Smooth muscle cell (in vitro differentiated cells): ENCODE measurements around a stretch of chr3.

DNA sequence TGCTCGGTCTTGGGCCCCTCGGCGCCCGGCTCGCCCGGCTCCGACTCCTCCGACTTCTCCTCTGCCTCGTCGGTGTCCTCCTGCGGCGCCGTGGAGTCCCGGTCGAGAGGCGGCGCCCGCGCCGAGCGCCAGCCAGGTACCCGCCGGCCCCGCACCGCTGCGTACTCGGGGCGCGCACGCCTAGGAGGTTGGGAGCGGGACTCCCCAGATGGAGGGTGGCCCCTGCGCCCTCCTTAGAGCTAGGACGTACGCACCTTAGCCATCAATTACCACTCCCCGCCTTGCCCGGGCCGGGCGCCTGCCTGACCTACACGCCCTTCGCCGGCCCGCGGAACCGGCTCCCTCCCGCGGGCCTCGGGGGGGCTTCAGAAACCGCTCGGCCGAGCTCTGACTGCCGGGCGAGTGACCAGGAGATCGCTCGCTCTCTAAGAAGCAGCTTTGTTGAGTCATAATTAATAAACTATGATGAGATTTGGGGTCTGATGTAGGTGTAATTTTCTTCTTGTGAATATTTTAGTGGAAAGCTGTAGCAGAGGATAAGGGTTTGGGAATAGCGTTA is 547 bp downstream of the NFKBIZ start:
- RAMPAGE, long total RNA = no peak

GRCh38 chr3:102114592-102115012 is 265.3 kb downstream of the NFKBIZ start:
- RAMPAGE, long total RNA = no peak

GRCh38 chr3:102124242-102124685 is 274.9 kb downstream of the NFKBIZ start:
- RAMPAGE, long total RNA = no peak

GRCh38 chr3:102179252-102179967 is 255.4 kb upstream of the ZPLD1 start:
- RAMPAGE, long total RNA = no peak

GRCh38 chr3:102195179-102196018 is 239.4 kb upstream of the ZPLD1 start:
- RAMPAGE, long total RNA = no peak

GRCh38 chr3:105195295-105195717 is 171.4 kb upstream of the ALCAM start:
- RAMPAGE, long total RNA = no peak

GRCh38 chr3:105353209-105354444 is 13.1 kb upstream of the ALCAM start:
- RAMPAGE, long total RNA = no peak

- RAMPAGE, long total RNA = no peak
Measured at GRCh38 chr3:105365969-105366306, 771 bp upstream of the ALCAM start.

- RAMPAGE, long total RNA = no peak
Measured at GRCh38 chr3:105368520-105369492, 2.1 kb downstream of the ALCAM start.

- RAMPAGE, long total RNA = no peak
Measured at GRCh38 chr3:105790891-105791663, 77.7 kb downstream of the CBLB start.

GRCh38 chr3:105798736-105799061 is 70.1 kb downstream of the CBLB start:
- RAMPAGE, long total RNA = no peak

GRCh38 chr3:105822582-105823743 is 45.8 kb downstream of the CBLB start:
- RAMPAGE, long total RNA = no peak

- RAMPAGE, long total RNA = no peak
Measured at GRCh38 chr3:105830255-105830702, 38.5 kb downstream of the CBLB start.

DNA sequence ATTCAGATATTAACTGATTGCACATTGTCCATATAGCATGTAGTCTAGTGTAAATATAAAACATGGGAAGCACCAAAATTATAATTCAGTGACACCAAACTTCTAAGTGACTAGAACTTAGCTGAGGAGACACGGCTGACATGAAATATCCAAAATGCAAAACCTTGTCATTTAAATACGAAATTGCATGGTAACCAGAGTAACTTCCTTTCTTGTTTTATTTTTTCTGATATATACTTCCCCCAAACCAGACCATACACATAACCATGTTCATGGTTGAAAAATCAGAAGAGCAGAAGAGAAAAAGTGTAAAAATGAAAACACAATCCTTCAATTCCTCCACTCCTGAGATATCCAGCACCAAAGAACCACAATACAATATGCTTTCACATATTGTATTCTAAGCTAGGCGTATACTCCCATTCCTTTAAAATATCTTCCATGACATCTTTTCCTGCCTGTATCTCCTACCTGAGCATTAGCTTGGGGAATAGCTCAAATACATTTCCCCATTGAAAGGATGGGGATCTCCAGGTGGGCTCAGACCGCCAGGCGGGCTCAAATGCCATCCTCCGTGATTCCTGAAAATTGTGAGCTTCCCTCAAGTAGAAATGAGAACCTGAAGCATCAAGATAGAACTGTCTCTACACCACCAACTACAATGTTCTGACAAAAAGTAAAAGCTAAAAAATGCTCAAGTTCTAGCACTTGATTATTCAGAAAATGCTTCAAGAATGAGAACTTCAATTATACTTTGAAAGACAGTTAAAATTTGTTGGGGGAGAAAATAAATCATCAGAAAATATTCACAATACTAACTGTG is 37.8 kb downstream of the CBLB start:
- RAMPAGE, long total RNA = no peak

DNA sequence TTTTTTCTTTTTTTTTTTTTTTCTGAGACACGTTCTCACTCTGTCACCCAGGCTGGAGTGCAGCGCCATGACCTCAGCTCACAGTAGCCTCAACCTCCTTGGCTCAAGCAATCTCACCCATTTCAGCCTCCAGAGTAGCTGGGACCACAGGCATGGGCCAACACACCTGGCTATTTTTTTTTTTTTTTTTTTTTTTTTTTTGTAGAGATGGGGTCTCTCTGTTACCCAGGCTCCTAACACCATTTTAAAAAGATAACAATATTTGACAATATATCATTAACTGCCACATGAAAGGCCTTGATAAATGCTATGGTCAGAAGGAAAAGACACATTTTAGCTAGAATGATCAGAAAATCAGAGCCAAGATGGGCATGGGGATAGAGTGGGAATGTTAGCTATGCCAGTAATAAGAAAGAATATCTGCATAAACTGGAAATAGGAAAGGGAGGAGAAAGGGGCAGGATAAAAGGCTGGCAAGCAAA is 30.7 kb downstream of the CBLB start:
- RAMPAGE, long total RNA = no peak

DNA sequence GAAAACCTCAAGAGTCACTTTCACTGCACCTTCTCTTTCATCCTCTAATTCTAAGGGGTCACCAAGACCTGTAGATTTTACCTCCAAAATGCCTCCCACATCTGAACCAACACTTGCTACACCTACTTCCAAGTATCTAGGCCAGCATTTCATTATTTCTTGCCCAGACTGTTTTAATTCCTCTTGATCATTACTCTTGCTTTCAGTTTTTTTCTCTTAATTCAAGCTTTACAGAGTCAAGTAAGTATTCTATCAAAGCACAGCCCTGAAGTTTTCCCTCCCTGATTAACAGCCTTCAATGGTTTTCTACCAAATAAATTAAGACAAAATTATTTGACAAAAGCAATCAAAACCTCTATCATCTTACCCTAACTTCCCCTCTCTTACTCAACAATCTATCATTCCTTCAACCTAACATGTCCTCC is 6.4 kb downstream of the CBLB start:
- RAMPAGE, long total RNA = no peak

GRCh38 chr3:106206170-106206569 is 337.4 kb upstream of the CBLB start:
- RAMPAGE, long total RNA = no peak

- RAMPAGE, long total RNA = no peak
Measured at GRCh38 chr3:106839852-106840302, 537.4 kb upstream of the CCDC54 start.

- RAMPAGE, long total RNA = no peak
Measured at GRCh38 chr3:107198339-107199022, 178.8 kb upstream of the CCDC54 start.

DNA sequence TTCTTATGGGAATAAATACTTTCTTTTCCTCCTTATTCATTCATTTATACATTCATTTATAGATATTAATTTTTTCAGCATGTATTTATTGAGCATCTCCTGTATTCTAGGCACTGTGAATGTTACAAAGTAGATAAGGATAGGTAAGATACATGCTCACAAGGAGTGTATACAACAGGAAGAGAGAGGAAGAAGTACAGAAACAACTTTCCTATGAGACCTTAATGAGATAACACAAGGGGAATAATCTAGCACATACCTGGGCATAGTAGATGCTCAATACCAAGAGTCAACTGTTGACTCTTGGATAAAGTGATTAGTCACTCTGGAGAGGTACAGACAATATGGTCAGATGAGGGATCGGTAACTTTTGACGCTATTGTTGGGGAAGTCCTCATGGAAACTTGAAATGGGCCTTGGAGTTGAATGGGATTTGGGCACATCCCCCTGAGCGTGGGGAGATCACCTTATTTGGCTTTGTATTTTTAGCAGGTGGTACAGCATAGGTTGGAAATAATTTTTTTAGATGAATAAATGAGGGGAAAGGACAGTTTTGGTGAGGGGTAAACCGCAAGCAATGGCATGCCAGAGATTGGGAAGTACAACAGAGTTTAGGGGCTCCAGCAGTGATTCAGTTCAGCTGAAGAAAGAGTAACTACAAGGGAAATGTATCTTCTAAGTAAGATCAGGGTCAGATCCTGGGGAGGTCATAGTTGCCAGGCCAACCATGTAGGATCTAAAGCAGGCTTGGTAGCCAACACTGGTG is 27.4 kb downstream of the BBX start:
- RAMPAGE, long total RNA = no peak